ENCODE measurements around the gene ACOT12.

- PRO-cap = no peak
- RAMPAGE, long total RNA, 4 experiments = start-site peak on the minus strand in 2 of 4 experiments, at chr5:80626978-80627296 at its widest, 5 to 11 reads per replicate
Measured at GRCh38 chr5:80626870-80627397, 27.5 kb upstream of the MSH3 start.

- PRO-cap = no peak
- RAMPAGE, long total RNA, 4 experiments = no peak in any of the 4 experiments
Measured at GRCh38 chr5:80632010-80632232, 22.5 kb upstream of the MSH3 start.

GRCh38 chr5:80816003-80816751, 144.0 kb upstream of the RASGRF2 start:
- PRO-cap = no peak
- RAMPAGE, long total RNA, 4 experiments = no peak in any of the 4 experiments

GRCh38 chr5:80987127-80987860, 27.1 kb downstream of the RASGRF2 start:
- PRO-cap = no peak
- RAMPAGE, long total RNA, 4 experiments = no peak in any of the 4 experiments

GRCh38 chr5:81049096-81049434, 88.9 kb downstream of the RASGRF2 start:
- PRO-cap = no peak
- RAMPAGE, long total RNA, 4 experiments = no peak in any of the 4 experiments

- PRO-cap = no peak
- RAMPAGE, long total RNA, 4 experiments = no peak in any of the 4 experiments
Measured at GRCh38 chr5:81194838-81195396, 38.2 kb upstream of the CKMT2 start.

GRCh38 chr5:81234680-81235698, 1.9 kb downstream of the CKMT2 start:
- PRO-cap = no peak
- RAMPAGE, long total RNA, 4 experiments = no peak in any of the 4 experiments

GRCh38 chr5:81344775-81345279, 43.4 kb downstream of the ZCCHC9 start:
- PRO-cap = no peak
- RAMPAGE, long total RNA, 4 experiments = no peak in any of the 4 experiments

GRCh38 chr5:81393385-81394493, at the start of gene ACOT12:
ACOT12 (minus strand) TSS chr5:81394134.
- PRO-cap = no peak
- RAMPAGE, long total RNA, 4 experiments = no peak in any of the 4 experiments

DNA sequence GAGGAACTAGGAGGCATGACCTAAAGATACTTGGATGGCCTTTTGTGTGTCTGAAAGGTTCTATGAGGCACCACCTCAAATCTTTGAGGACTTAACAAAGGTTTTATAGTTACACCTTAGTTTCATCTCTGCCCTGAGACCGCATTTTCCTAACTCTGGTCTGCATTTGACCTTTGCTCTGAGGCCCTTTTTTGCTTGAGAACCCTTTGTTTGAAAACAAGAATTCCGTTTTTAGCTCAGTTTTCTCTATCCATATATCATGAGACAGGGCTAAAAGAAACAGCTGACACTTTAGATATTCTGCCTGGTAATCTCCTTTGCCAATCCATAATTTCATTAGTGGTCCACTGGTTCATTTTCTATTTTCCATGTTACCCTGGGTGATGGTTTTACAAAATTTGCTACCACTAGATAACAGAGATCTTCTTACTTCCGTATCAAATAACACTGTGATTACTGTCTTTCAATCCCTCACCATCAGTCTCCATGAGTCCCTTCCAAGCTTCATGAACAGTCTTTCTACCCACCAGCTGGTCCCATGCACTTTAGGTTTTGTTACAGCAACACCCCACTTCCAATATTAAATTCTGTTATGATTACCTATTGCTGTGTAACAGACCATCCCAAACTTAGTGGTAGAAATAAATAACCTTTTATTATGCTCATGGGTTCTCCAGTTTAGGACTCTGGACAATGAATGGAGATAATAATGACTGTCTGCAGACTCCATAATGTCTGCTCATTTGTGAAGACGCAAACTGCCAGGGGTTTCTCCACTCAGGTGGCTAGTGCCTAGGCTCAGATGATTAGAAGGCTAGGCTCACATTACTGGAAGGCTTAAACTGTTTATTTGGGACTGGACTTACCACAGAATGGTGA, 148.2 kb downstream of the SSBP2 start:
- PRO-cap = no peak
- RAMPAGE, long total RNA, 4 experiments = no peak in any of the 4 experiments

DNA sequence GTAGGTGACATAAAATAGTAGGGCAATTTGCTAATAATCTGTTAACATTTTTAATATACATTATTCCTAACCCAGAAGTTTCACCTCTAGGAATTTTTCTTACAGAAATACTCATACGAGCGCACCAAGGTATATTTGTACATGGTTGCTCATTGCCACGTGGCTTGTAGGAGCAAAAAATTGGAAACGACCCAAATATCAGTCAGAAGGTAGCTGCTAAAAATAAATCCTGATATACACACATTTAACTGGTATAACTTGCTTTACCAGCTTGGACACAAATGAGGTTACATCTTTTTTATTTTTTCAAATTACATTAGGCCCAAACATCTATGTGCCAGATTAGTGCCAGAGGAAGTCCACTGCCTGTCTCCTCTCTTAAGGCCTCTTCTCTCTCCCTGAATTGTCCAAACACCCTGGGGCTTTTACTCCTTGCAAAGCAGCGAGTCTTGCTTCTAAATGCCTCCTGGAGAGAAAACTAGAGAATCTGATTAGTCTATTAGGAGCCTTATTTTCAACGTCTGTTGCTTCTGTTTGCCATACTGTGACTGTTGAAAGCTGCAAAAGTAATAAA, 92.0 kb upstream of the SSBP2 start:
- PRO-cap = no peak
- RAMPAGE, long total RNA, 4 experiments = no peak in any of the 4 experiments

- PRO-cap = no peak
- RAMPAGE, long total RNA, 4 experiments = no peak in any of the 4 experiments
Measured at GRCh38 chr5:82275068-82276249, 2.7 kb downstream of the RPS23 start.

DNA sequence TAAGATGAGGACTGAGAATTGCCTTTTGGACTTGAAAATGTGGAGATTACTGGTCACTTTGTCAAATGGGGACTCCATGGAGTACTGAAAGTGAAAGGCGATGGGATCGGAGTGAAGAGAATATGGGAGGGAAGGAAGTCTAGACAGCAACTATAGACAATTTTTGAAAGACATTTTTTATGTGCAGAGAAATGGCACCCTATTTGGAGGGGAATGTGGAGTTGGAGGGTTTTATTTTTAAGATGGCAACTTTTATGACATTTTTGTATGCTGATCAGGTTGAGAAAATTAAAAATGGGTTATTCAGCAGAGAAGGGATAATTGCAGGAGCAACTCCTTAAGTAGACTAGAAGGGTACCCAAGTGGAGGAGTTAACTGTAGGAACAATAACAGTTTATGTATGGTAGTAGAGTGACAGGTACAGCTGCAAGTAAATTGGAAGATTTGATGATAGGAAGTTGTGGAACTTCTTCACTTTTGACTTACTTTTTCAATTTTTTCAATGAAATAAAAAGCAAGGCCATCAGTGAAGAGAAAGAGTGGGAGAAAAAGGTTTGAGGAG, 2.4 kb upstream of the RPS23 start:
- PRO-cap = no peak
- RAMPAGE, long total RNA, 4 experiments = no peak in any of the 4 experiments

DNA sequence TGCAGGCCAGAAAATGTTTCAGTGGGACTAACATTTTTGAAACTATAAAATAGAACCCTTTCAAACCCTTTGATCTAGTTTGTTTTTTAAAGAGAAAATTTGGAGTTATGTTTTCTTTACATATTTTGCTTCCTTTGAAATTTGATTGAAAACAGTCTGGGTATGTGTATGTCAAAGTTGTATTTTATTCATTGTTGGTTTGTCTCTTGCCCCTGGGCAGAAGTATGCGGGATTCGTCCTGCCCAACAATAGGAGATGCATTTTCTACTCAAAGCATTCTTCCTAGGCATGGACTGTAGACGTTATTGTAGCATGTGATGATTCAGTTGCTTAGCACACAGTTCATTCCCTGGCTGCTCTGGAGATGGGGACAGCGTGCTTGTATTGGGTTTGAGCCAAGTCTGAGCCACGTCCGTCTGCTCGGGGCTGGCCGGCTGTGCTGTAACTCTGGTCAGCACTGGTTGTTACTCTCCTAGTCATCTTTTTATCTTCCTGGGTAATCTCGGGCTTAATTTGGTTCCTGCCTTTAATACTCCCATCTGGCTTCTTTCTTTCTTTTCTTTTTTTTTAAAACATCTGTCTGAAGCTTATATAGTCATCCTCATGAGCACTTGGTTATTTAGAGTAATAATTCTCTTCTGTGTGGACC, 118.6 kb upstream of the RPS23 start:
- PRO-cap = bidirectional peak, plus-strand start at position 393 of the sequence, minus-strand start at position 307 of the sequence
- RAMPAGE, long total RNA, 4 experiments = no peak in any of the 4 experiments

- PRO-cap = no peak
- RAMPAGE, long total RNA, 4 experiments = no peak in any of the 4 experiments
Measured at GRCh38 chr5:83027085-83027813, 49.9 kb downstream of the TMEM167A start.

DNA sequence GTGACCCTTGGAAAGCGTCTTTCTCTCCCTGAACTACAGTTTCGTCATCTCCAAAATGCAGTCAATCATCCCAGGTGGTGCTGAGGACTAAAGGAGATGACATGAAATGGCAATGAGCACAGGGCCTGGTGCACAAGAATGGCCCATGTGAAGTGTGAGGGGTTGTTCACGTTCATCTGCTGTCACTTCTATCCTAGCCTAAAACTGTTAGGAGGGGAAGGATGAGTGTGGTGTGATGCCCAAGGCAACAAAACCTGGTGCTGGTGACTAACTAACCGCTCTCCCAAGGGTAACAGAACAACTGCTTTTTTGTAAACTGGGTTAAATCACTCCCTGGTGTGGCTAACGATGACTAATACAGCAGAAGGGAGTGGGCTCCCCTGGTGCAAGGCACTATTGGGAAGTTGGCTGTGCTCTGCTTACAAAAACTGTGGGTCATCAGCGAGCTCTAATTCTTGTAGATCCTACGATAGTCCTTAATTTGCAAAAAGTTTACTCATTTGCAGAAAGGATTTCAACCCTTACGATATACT, 103.3 kb upstream of the VCAN start:
- PRO-cap = no peak
- RAMPAGE, long total RNA, 4 experiments = no peak in any of the 4 experiments

GRCh38 chr5:83799089-83799514, 78.4 kb upstream of the HAPLN1 start:
- PRO-cap = no peak
- RAMPAGE, long total RNA, 4 experiments = no peak in any of the 4 experiments

- PRO-cap = bidirectional peak, plus-strand start at chr5:84382659, minus-strand start at chr5:84382532
- RAMPAGE, long total RNA, 4 experiments = no peak in any of the 4 experiments
Measured at GRCh38 chr5:84381793-84382998, 2.5 kb downstream of the EDIL3 start.

DNA sequence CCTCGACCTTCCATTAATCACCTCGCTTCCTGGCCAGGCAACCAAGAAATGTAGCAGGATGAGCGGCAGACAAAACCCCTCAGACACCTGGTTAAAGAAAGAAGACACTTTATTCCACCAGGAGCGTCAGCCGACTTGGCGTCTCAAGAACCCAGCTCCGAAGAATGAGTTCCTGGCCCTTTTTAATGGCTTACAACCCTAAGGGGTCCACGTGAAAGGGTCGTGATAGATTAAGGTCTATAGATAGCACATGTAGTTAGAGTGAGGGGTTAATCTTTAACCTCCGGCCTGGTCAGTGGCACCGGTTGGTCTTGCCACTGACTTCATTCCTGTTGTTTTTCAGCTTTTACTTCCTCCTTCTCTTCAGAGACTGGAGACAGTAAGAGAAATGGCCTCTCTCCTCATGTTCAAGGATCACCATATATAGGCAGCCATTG, 47.1 kb upstream of the COX7C start:
- PRO-cap = no peak
- RAMPAGE, long total RNA, 4 experiments = no peak in any of the 4 experiments

DNA sequence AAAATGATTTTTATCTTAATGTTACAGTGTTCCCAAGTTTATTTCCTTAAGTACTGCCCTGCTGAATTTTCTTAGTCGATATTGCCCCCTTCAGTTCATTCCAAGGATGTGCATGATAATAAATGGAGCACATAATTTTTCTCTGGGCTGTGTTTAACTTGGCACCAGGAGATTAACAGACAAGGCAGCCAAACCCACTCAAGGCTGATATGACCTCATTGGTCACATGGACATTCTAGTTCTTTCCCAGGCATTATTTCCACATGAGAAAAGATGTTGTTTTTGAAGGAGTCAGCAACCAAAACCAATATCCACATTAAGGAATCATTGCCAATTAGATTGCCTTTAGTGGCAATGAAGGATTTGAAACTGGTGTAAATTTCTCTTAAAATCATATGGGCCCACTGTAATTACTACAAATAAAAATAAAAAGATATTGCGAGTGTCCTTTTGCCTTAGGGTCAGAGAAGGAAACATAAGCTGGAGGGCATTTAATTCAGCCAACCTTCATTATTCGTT, 61.9 kb downstream of the COX7C start:
- PRO-cap = no peak
- RAMPAGE, long total RNA, 4 experiments = no peak in any of the 4 experiments